PFSK-1 (cell line): ENCODE results near the gene FAT1.

- RRBS, result no CpG with 5 or more reads among the region's 13 CpGs
Measured at GRCh38 chr4:186706732-186707249, 16.9 kb downstream of the FAT1 start.

- RRBS, result 1% methylated on average over 69 of the region's 113 CpGs
Measured at GRCh38 chr4:186723457-186724512, at the start of gene FAT1. Gene FAT1 (minus strand): TSS chr4:186723856.

GRCh38 chr4:186765564-186766671, 42.3 kb upstream of the FAT1 start:
- RRBS, result no CpG with 5 or more reads among the region's 21 CpGs

DNA sequence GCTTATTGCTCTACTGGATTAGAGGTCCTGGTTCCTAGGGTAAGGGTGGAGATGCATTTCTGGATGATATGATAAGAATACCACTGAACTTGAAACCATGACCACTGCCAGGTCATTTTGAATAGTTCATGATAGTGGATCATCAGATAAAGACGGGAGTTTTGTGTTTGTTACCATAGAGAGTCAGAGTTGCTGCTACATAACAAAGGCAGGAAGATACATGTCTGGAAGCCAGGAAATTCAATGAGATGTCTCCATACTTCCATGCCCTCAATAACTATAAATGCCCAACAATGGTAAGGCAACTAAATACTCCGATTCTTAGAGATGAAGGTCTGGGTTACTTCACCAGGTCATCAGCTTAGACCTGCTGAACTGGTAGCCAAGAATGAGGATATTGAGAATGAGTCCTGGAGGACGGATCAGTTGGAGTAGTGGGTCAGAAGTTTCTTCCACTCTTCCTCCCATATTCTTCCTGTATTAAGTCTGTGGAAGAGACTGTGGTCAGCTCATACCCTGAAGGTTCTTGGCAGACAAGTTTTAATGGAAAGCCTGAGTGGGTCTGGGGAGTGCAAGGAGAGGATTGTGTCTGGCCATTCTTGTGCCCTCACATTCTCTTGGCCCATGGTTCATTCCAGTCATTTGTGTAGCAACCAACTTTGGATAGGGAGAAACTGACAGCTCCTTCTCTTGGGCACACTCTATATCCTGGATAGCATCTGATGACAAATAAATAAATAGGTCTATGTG, 109.5 kb upstream of the FAT1 start:
- RRBS, result no CpG with 5 or more reads among the region's 3 CpGs

DNA sequence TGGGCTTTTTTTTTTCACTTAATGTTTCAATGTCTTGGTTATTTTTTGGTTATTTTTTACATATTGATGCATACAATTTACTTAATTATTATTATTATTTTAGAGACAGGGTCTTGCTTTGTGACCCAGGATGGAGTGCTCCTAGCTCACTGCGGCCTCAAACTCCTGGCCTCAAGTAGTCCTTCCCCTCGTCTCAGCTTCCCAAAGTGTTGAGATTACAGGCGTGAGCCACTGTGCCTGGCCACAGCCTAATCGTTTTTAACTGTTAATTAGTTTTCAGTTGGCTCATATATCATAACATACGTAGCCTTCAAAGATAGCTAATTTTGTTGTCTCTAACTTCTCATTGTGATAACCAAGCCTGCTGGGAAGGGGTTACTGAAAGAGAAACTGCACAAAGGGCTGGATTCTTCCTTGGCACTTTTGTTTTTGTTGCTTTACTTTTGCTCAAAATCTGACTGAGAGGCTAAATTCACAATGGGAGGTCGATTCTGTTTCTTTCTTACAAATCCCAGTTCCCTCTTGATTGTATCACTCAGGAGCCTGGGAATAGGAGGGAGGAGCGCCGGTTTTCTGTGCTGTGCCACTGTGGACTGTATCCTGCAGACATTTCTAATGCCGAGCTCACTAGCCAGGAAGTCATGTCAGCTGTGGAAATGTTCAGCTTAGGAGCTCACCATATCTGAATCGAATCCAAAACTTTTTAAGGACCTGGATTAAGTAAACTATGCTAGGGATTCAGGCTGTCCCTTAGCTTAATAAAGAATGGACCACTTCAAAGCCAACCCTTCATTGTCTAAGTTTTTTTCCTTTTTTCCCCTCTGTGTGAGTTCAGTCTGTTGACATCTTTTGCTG, 120.4 kb upstream of the FAT1 start:
- RRBS, result no CpG with 5 or more reads among the region's 10 CpGs

DNA sequence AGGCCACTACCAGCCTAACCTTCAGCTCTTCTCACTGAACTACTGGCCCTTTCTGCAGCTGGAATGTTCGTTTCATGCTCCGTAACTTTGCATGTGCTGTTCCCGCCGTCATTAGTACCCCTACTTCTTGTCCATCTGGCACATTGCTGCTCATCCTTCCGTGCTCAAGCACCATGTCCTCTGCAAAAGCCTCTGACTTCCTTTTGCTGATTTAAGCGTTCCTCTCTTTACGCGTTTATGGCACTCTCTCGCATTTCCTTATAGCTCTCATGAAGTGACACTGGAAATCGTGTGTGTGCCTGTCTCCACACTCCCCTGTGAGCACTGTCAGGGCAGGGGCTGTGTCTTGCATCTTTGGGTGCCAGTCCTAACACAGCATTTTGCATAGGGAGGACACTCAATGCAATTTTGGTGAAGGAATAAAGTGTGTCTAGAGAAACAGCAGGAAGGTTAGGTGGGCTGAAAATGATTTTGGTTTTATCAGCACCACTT, 210.6 kb upstream of the FAT1 start:
- RRBS, result no CpG with 5 or more reads among the region's 10 CpGs

DNA sequence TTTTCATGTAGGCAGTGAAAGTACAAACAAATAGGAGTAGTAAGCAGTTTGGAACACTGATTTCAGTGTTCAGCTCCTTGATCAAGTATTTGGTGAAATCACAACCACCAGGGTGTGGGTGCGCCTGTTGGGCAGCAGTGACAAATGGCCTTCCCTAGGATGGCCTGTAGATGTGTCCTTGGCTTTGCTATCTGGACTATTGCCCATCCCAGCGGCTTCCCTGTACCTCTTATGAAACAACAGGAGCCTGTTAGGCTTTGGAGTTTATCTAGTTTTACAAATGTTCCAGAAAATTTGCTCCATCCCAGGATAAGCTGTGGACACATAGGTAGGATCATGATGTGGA, 216.8 kb upstream of the FAT1 start:
- RRBS, result no CpG with 5 or more reads among the region's 2 CpGs

- RRBS, result no CpG with 5 or more reads among the region's 3 CpGs
Measured at GRCh38 chr4:188400288-188401088, 261.2 kb downstream of the TRIML1 start.

DNA sequence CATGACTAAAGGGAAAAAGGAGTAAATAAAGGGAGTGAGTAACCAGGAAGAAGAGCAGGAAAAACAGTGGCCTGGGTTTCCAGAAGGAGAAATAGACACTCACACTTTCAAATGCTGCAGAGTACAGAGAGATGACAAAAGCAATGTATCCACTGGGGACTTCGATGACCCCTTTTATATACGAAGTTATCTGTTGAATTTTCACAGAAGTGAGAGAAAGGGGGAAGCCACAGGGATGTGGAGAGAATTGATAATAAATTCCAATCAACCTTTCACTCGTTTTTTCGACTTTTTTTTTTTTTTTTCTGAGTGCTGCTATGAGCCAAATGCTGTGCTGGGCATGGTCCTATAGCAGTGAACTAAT, 817.5 kb downstream of the TRIML1 start:
- RRBS, result no CpG with 5 or more reads among the region's 4 CpGs

GRCh38 chr4:189658638-189659226, 281.9 kb upstream of the FRG1 start:
- RRBS, result no CpG with 5 or more reads among the region's 6 CpGs

DNA sequence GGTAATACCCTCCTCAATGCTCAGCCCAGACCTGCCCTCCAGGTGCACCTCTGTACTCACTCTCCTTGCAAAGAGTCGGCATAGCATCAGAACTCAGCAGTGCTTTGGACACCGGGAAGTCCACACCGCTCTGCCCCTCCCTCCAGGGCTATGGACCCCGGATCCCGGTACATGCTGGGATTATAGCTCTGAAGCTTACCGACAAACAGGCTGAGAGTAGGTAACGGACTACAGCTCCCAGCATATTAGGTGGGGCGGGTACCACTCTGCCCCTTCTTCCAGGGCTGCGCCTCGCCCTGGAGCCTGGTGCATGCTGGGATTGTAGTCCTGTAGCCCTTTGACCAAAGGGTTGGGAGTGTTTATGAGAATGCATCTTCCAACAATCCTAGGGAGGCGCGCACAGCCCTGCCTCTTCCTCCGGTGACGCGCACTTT, 22.3 kb upstream of the FRG2 start:
- RRBS, result no CpG with 5 or more reads among the region's 15 CpGs